ENCODE measurements around a stretch of chr17.

DNA sequence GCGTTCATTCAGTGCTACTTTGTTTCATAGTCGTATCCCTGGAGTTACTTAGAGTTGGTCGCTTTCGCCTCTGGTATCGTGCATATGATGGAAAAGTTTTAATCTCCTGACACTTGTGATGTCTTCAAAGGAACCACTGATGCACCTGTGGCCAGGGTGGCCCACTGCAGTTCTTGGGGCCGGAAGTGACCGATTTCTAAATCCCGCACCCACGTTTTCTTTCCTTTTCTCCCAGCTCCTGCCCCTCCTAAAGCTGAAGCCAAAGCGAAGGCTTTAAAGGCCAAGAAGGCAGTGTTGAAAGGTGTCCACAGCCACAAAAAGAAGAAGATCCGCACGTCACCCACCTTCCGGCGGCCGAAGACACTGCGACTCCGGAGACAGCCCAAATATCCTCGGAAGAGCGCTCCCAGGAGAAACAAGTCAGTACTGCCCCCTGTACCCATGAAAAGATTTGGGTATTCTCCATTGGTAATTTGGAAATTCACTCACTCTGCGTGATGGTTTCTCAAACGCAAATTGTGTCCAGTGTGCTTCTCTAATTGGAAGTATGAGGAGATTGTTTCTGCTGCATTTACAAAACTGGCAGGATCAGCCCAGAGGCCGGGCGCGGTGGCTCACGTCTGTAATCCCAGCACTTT lies 806 bp downstream of the RPL23A start:
- CAGE, long polyA plus RNA: no peak
- RRBS: no CpG with 5 or more reads among the region's 25 CpGs

GRCh38 chr17:28735338-28735828 lies 6.8 kb downstream of the NEK8 start:
- CAGE, long polyA plus RNA: no peak
- RRBS: no CpG with 5 or more reads among the region's 5 CpGs

- CAGE, long polyA plus RNA: no peak
- RRBS: 40% methylated on average over 2 of the region's 26 CpGs
Measured at GRCh38 chr17:28748702-28749824, 5.3 kb downstream of the TRAF4 start.

DNA sequence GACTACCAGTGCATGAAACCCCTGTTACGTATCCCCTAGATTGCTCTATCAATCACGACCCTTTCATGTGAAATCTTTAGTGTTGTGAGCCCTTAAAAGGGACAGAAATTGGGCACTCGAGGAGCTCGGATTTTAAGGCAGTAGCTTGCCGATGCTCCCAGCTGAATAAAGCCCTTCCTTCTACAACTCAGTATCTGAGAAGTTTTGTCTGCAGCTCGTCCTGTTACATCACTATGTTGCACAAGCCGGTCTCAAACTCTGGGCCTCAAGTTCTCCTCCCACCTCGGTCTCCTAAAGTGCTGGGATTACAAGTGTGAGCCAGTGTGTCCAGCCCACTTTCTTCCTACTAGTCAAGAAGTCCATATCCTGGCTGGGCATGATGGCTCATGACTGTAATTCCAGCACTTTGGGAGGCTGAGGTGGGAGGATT lies 3.7 kb downstream of the FLOT2 start:
- CAGE, long polyA plus RNA: no peak
- RRBS: no CpG with 5 or more reads among the region's 8 CpGs

GRCh38 chr17:28903293-28903486 lies 311 bp upstream of the DHRS13 start:
- CAGE, long polyA plus RNA: no peak
- RRBS: no CpG with 5 or more reads among the region's 2 CpGs

DNA sequence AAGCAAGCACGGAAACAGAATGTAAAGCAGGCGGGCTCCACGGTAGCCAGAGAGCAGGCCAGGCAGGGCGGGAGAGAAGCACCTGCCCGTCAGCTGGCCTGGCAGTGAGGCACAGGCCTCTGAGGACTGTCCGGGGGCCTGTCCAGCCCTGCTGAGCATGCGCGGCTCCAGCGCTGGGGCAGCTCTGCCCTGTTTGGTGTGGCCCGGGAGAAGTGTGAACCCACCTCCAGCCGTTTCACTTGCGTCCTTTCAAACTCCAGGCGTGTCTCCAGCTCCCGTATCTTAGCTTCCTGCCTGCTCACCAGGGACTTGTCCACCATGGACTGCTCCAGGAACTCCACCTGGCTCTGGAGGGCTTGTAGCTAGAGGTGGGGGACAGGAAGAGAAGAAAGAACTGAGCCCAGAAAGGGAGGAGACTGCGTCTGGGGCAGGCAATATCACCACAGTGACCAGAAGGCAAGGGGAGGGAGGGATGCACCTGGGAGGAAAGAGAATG lies 46.8 kb downstream of the PIPOX start:
- CAGE, long polyA plus RNA: no peak
- RRBS: 95% methylated on average over 5 of the region's 15 CpGs

- CAGE, long polyA plus RNA: no peak
- RRBS: no CpG with 5 or more reads among the region's 15 CpGs
Measured at GRCh38 chr17:29092226-29092678, 49.3 kb downstream of the PIPOX start.

DNA sequence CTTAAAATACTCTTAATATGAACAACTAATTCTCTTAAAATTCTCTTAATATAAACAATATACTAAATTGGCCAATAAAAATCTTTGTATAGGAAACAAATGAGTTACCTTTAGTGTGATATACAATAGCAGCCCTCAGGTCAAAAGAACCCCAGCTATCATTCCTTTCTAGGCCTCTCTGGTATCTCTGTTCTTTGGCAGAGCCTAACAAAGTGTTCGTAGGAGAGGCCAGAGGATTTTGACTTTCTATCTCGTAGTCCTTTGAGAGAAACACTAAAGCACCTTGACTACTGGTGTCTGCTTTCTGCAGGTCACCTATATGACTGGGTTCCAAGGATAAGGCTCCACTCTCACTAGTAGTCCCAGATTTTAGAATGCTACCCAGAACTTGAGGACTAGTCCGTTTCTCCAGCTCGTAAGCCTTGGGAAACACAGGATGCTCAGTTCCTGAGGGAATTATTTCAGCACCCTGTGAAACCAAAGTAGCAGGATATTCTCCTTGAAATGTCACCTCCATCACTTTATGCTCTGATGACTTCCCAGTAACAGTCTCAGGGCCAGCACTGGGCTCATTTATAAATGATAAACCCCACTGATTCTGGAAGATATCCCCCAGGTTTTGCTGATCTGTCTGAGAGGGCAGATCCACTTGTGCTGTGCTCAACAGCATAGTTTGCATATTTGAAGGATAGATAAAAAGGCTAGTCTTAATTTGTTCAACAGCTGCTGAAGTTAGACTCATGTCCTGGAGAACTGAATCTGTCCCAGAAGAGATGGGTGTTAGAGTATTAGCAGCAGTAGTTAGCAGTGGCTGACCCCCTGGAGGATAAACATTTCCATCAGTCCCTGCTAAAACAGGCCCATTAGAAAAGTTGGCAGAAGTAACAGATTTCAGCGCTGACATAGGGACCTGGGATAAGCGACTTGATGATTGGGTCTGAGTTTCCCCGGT lies 7.8 kb downstream of the NUFIP2 start:
- CAGE, long polyA plus RNA: no peak
- RRBS: no CpG with 5 or more reads among the region's 7 CpGs

DNA sequence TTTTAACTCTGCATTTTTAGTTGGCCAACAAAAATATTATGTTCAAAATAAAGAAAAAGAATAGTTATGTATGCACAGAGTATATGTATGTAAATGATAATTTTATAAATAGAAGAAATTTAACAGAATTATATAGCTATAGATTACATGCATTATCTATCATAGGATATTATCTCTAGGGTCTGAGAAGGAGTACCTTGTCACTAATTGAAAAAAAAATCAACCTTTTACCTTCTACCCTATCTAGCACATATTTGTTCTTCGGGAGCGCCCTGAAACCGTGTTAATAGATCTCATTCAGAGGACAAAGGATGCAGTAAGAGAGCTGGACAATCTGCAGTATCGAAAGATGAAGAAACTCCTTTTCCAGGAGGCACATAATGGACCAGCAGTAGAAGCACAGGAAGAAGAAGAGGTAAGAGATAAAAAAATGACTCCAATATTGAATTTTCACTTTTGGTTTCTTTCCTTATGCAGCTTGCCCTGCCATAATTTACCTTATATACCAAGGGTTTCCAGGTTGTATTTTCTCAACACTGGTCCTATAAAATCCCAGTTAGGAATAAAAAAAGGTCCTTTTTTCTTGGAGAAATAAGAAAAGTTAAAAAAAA lies 71.4 kb downstream of the ABHD15 start:
- CAGE, long polyA plus RNA: no peak
- RRBS: no CpG with 5 or more reads among the region's 4 CpGs

DNA sequence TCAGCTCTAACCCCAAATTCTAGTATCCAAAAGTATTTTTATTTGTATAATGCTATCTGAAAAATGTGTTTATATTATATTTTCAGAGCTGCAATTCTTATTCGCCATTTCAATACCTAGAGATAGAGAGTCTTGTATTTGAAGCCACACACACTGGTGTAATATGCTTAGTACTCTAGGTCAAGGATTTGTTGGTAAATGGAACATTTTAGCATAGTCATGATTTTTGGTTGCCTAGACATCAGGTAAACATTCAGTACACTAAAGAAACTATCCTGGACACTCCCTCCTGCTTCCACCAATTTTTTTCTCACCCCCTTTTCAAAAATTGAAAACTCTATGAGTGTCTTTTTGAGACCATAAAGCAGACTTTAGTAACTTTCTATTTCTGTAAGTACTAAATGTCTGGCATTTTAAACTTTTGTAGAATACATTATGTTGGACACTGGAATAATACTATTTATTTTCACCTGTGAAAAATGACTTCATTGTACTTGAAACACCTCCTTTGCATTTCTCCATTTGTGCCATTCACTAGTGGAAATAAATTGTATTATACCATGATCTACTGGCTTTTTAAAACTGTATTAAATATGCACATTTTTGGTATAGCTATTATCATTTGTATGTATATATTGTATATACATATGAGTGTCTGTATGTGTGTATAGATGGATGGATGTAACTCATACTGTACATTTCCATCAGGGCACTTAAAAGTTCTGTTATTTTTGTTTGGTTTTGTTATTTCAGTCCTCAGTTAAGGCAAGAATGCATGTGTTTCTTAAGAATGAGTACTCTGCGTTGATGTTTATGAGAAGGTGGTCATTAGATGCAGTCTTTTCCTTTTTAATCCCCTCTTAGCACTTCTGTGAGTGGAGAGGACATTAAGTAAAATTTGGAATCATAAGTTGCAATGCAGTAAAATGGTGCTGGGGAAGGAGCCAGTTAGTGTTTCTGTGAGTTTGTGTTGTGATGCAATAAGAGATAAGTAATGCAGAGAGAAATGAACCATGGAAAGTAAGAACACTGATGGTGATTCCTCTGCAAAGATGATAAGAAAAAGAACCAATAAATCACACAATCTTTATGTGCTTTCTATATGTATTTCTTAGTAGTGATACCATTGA lies 20.4 kb downstream of the ABHD15 start:
- CAGE, long polyA plus RNA: no peak
- RRBS: no CpG with 5 or more reads among the region's 2 CpGs

GRCh38 chr17:29566465-29566899 lies 355 bp downstream of the ABHD15 start:
- CAGE, long polyA plus RNA: no peak
- RRBS: 8% methylated on average over 41 of the region's 45 CpGs

- CAGE, long polyA plus RNA: no peak
- RRBS: no CpG with 5 or more reads among the region's 5 CpGs
Measured at GRCh38 chr17:29569315-29569608, 761 bp downstream of the TP53I13 start.

DNA sequence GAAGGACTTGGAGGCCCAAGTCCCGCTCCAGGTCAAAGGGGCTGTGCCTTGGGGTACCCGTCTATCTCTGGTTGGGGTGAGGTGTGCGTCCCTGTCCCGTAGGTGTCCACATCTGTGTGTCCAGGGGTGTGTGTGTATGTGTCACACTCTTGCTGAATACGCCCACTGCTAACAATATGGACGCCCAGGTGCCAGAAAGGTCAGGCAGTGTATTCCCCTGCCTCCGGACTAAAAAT lies 428 bp upstream of the GIT1 start:
- CAGE, long polyA plus RNA: no peak
- RRBS: no CpG with 5 or more reads among the region's 7 CpGs

- CAGE, long polyA plus RNA: no peak
- RRBS: 2% methylated on average over 15 of the region's 32 CpGs
Measured at GRCh38 chr17:29593800-29594361, 949 bp downstream of the ANKRD13B start.

GRCh38 chr17:29613966-29614478 lies 8.7 kb downstream of the CORO6 start:
- CAGE, long polyA plus RNA: no peak
- RRBS: no CpG with 5 or more reads among the region's 13 CpGs

- CAGE, long polyA plus RNA: no peak
- RRBS: 12% methylated on average over 22 of the region's 61 CpGs
Measured at GRCh38 chr17:29617861-29618627, 4.7 kb downstream of the CORO6 start.

DNA sequence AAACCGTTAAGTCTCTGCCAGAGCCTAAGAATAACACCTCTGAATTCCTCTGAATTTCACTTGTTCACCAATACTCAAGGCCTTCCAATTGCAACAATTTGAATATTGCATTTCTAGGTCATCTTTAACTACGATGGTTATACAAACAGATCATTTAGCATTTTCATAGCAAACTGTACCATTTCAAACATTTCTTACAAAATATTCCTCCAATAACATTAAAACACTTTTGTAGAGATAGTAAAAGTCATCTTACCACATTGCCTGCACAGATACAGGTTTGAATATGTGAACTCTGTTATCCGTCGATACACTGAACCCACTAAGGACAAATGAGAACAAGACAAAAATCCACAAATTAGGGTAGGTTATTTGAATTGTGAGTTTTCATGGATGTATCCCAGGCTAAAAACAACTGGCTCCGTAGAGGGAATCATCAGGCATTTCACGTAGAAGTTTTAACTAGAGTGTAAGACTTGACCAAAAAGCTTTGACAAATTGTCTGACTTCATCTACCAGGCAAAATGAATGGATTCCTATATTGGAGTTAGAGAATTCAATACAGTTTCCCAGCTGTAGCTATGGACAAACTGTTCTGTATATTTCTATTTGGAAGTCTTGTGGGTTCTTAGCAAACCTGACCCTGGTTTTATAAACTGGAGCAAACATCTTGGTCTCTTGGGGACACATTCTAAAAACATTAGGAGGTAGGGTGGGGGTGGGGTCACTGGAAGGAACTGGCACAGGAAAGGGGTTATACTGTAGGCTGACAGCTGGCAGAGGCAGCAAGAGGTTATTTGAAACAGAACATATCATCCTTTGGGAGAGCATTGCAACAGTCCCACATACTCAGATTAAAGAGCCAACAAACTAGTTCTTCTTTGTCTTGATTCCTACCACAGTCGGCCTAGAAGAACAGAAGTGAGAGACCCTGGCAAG lies 54.1 kb upstream of the CORO6 start:
- CAGE, long polyA plus RNA: no peak
- RRBS: no CpG with 5 or more reads among the region's 7 CpGs

GRCh38 chr17:29726649-29727532 lies 104.2 kb upstream of the CORO6 start:
- CAGE, long polyA plus RNA: no peak
- RRBS: no CpG with 5 or more reads among the region's 4 CpGs

DNA sequence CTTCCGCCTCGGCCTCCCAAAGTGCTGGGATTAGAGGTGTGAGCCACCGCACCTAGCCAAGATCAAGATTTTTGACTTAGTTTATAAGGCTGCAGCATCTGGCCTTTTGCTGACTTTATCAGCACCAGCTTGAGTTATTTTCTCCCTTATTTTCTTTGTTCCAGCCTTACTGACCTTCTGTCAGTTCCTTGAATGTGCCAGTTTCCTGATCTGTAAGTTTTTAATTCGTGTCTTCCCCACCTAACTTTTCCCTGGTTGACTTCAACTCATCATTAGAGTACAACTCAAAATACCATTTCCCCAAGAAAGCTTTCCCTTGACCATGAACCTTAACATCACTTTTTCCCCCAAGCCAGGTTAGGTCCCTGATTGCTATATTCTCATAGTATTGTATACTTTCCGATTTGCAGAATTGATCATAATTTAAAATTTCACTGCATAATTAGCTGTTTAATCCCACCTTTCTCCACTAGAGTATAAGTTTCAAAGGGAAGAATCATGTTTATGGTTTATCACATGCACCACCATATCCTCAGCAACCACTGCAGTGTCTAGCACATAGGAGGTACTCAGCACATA lies 99.9 kb downstream of the SSH2 start:
- CAGE, long polyA plus RNA: no peak
- RRBS: no CpG with 5 or more reads among the region's 5 CpGs

GRCh38 chr17:30178926-30179673 lies 56.4 kb downstream of the SLC6A4 start:
- CAGE, long polyA plus RNA: no peak
- RRBS: no CpG with 5 or more reads among the region's 2 CpGs

Data from AG04450 (cell line).